Peritoneum (tissue), 1 donor: ENCODE data around the gene TMEM170B.

GRCh38 chr6:11236228-11236813 is 3.9 kb upstream of the NEDD9 start:
- PRO-cap, result no peak

GRCh38 chr6:11241716-11242307 is 9.3 kb upstream of the NEDD9 start:
- PRO-cap, result no peak

DNA sequence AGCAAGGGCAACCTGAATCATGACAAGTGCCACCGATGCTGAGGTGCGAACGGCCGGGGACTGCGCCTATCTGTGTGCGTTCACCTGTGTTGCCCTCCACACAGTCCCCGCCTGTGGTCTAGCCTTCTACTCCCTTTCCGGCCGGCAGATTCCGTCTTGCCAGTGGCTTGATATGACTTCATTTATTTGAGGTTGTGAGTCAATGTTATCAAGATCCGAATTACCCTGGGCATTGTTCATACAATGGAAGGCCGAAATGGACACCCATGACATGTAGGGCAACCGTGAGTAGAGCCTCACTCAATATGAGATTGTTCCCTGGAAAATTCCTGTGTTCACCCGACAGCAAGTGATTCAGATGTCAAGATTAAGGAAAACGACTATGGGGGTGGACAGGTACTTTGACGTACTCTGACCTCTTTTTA is 41.0 kb upstream of the NEDD9 start:
- PRO-cap, result no peak

DNA sequence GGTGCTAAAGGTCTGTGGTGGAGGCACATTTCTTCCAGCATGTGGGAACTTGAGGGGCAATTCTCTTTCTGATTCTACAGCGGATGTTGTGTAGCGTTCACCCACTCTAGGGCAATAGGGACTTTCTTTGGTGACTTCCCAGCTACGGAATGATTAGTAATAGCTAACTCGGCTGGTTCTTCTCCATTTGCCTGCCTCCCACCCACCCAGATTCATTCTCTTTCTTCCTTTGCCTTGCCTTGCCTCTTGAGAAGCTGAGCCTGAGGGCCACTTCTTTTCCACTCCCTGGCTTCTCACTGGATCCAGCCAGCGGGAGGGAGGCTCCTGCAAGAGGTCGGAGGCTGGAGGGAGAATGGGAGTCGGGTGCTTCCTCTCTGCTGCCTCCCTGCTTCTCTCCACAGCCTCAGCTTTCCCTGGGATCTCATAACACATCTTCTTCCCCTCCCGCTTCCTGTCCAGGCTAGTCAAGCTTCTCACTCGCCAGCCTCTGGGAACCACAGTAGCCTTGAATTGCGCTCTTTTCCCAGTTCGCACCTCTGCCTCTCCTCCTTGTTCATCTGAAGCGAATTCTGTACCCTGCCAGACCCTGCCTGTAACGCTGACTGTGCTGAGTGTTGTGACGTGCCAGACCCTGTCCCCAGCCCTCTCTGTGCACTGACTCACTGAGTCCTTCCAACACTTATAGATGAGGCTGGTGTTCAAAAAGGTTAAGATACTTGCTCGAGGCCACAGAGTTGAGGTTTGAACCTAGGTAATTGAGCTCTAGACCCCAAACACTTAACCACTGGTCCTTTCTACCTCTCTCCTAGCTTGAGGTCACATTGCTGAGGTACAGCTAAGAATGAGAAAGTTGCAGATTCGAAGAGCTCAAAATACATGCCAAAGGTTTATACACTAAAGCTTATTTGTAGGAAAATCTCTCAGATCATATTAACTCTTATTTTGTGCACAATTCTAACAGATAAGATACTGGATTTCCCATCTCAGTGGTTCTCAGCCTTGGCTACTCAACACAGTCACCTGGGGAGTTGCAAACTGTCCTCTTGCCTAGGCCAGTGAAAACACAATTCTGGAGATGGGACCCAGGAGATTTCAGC is 45.6 kb upstream of the NEDD9 start:
- PRO-cap, result no peak

GRCh38 chr6:11401985-11402195 is 135.7 kb upstream of the TMEM170B start:
- PRO-cap, result no peak

- PRO-cap, result no peak
Observed at GRCh38 chr6:11411831-11412216, 125.7 kb upstream of the TMEM170B start.

GRCh38 chr6:11496467-11497539 is 40.7 kb upstream of the TMEM170B start:
- PRO-cap, result no peak

- PRO-cap, result no peak
Observed at GRCh38 chr6:11537143-11537879, at the start of gene TMEM170B. Gene TMEM170B, plus strand, starts transcription at chr6:11537749.

GRCh38 chr6:11650087-11650780 is 112.7 kb downstream of the TMEM170B start:
- PRO-cap, result no peak

GRCh38 chr6:11712578-11713093 is 66.0 kb downstream of the ADTRP start:
- PRO-cap, result no peak

- PRO-cap, result no peak
Observed at GRCh38 chr6:11770048-11771440, 8.1 kb downstream of the ADTRP start.

GRCh38 chr6:11809810-11810419 is 31.3 kb upstream of the ADTRP start:
- PRO-cap, result no peak

DNA sequence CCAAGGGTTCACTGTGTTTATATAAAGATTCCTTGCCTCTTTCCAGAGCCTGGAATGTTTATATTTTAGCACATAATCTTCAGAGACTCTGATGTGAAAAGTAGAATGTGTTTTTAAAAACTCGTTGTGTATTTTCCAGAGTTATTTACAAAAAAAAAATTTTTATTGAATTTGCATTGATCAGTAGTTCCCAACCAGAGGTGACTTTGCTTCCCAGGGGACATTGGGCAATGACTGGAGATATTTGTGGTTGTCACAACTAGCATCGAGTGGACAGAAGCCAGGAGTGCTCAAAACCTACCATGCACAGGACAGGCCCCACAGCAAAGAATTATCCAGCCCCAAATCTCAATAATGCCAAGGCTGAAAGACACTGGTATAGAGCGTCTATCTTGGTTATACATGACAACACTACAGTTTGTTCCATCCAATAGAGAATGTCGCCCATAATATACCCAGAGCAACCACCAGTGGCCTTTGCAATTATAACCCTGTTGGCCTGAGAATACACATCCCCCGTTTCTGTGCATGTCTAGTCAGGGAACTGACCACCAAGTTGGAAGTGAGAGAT is 75.8 kb upstream of the ADTRP start:
- PRO-cap, result no peak

DNA sequence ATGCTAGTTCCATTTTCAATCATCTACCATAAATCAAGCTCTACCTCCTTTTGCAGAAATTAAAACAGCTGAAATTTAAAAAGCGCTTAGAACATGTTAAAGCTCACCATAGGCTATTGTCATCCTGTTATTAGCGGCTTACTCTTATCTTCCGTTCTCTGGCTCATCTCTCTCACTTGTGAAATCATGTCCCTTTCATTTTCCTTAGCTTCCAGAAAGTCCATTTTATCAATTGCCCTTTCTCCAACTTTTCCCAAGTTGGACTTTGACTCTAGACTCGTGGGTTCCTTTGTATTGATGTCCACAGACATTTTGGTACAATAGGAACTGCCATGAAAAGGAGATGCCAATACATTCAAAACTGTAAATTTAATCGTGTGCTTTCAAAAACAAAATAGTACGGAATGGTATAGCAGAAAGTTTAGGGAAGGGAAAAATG is 10.5 kb upstream of the HIVEP1 start:
- PRO-cap, result no peak

DNA sequence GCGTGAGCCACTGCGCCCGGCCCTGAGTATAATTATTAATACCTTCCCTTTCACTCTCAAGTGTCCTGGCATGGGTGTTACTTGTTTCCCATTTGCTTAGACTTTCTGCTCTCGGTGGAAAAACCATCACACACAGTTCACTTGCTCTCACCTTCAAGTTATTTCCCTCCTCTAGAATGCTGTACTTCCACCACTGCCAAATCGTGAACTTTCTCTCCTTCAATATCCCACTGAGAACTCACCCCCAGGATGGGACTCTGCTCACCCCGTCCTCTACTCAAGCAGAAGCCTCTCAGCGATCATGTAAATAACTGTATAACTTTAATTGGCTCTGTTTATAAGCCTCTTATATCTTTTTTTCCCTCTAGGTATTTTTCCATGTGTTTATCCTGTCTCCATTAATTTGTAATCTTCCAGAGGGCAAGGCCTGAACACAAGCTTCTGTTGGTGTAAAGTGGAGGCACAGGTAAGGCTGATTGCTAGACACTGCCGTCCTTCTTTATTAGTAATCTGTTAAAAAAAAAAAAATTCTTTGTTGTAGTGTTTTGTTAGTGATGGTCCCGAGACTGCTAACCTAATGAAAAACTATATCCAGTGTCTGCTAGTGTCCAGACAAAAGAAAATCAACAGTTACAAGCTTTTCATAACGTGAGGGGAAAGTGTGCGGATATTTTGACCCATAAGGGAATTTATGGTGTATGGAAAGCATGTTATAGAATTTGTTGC is 4.4 kb upstream of the HIVEP1 start:
- PRO-cap, result no peak

GRCh38 chr6:12008250-12008957 is 3.7 kb upstream of the HIVEP1 start:
- PRO-cap, result no peak

GRCh38 chr6:12011314-12012252 is 529 bp upstream of the HIVEP1 start:
- PRO-cap, result no peak

GRCh38 chr6:12013992-12014490 is 1.9 kb downstream of the HIVEP1 start:
- PRO-cap, result no peak

- PRO-cap, result no peak
Observed at GRCh38 chr6:12060665-12061192, 48.6 kb downstream of the HIVEP1 start.

GRCh38 chr6:12118923-12119733 is 107.0 kb downstream of the HIVEP1 start:
- PRO-cap, result no peak